Myometrial cell (primary cell): Measurements from ENCODE around the genes ZNF614, ZNF611, ZNF320 and ERVV-2.

- RAMPAGE, long total RNA: no peak
These were observed 35.2 kb downstream of the FPR3 start for GRCh38 chr19:51830062-51830645.

DNA sequence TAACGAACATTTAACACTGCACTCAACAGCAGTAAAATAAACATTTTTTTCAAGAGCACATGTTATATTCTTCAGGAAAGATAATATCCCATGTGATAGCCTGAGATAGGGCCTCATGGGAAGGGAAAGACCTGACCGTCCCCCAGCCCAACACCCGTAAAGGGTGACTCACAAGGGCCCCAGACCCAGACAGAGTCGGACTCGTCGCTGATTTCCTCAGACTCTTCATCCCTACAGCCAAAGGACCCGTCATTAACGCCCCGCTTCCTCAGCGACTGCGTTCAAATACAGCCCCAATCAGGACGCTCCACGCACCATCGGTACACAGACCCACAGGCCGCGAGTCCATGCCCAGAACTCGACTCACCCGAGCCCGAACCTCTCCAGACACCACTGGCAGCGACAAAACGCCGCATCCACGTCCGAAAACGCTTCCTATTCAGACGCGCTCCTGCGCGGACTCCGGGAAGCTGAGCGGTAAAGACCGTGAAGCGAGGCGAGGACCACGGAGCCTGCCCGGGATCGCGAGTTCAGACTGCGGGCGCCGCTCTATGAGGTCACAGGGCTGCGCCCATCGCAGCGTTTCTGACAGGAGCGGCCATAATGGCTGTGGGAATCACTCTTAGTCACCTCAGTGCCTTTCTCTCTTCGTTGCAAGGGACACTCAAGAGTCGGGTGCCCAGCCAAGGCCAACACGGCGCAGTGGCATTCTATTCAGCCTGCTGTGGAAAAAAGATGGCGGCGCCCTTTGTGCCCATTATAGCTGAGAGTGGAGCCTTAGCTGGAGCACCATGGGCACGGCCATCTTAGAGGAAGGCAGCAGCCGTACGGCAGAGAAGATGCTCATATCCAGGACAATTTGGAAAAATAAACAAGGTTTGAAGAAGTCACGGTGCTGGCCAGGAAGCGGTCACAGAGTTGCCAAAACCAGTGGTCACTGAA lies at the start of gene ZNF614:
Gene ZNF614 (minus strand): TSS at position 505 of the 942 bp plus-strand sequence.
- RAMPAGE, long total RNA: start-site peak on the minus strand centred at position 491 of the sequence, 55 bp wide, 58 and 49 reads in 2 replicates

GRCh38 chr19:52094436-52095536 lies 779 bp downstream of the ZNF841 start:
- RAMPAGE, long total RNA: no peak

DNA sequence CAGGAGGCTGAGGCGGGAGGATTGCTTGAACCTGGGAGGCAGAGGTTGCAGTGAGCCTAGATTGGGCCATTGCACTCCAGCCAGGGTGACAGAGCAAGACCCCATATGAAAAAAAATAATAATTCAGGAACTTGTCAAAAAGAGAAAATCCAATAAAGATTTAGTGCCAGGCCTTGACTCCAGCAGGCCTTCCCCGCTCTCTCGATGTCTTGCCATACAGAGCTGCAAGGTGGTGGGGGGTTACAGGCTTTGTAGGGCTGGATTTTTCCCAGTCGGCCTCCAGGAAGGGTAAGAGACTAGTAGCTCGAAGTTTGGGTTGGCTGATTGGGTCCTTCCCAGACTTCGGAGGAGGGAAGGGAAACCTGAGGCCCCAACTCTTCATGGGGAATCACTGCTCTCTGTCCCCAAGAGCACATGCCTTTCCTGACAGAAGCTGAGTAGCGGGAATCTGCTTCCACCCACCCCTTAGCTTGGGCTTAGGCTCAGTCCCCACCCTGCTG lies 39.5 kb downstream of the PPP2R1A start:
- RAMPAGE, long total RNA: no peak

DNA sequence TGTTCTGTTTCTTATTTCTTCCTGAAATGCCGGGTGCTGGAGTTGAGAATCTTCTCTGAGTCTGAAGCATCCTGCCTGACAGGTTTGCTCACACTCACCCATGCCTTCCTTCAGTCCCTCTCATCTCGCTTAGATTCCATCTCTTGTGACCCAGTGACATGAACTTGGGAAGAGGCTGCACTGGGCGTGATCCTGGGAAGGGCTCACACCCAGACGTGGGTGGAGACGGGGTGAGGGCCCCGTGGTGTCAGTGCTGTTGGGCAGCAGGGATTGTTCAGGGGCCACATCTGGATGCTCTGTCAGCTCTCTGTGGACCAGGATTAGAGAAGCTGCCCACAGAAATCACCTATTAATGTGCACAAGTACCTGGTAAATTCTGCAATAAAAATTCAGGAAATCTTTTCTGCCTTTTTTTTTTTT lies 8.2 kb downstream of the ZNF766 start:
- RAMPAGE, long total RNA: no peak

GRCh38 chr19:52533846-52534302 lies 6.4 kb downstream of the ZNF808 start:
- RAMPAGE, long total RNA: no peak

DNA sequence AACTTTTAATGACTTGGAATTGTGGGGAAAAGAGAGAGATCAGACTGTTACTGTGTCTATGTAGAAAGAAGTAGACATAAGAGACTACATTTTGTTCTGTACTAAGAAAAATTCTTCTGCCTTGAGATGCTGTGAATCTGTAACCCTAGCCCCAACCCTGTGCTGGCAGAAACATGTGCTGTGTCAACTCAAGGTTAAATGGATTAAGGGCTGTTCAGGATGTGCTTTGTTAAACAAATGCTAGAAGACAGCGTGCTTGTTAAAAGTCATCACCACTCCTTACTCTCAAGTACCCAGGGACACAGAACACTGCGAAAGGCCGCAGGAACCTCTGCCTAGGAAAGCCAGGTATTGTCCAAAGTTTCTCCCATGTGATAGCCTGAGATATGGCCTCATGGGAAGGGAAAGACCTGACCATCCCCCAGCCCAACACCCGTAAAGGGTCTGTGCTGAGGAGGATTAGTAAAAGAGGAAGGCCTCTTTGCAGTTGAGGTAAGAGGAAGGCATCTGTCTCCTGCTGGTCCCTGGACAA lies 11.3 kb upstream of the ZNF701 start:
- RAMPAGE, long total RNA: no peak

- RAMPAGE, long total RNA: no peak
These were observed 609 bp downstream of the ENSG00000269825 start for GRCh38 chr19:52689568-52690205.

DNA sequence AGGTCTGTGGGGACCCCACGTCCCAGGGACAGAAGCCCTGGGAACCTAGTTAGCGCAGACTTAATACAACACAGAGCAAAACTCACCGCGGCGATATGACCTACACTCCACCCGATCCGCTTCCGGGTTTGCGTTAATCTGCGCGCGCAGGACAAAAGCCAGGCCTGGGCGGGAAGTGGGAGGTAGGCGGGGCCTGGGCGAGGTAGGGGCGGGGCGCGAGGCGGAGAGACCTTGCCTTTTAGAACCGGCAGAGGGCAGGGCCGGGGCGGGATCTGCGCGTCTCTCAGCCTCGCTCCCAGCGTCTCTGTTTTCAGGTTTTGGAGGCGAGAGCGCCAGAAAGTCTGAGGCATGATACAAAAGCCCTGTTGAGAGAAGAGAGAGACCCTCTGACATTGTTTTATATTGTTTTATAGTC lies at the start of gene ZNF611:
Gene ZNF611 (minus strand): TSS at position 130 of the 415 bp plus-strand sequence.
- RAMPAGE, long total RNA: start-site peak on the minus strand centred at position 122 of the sequence, 37 bp wide, 26 and 46 reads in 2 replicates

DNA sequence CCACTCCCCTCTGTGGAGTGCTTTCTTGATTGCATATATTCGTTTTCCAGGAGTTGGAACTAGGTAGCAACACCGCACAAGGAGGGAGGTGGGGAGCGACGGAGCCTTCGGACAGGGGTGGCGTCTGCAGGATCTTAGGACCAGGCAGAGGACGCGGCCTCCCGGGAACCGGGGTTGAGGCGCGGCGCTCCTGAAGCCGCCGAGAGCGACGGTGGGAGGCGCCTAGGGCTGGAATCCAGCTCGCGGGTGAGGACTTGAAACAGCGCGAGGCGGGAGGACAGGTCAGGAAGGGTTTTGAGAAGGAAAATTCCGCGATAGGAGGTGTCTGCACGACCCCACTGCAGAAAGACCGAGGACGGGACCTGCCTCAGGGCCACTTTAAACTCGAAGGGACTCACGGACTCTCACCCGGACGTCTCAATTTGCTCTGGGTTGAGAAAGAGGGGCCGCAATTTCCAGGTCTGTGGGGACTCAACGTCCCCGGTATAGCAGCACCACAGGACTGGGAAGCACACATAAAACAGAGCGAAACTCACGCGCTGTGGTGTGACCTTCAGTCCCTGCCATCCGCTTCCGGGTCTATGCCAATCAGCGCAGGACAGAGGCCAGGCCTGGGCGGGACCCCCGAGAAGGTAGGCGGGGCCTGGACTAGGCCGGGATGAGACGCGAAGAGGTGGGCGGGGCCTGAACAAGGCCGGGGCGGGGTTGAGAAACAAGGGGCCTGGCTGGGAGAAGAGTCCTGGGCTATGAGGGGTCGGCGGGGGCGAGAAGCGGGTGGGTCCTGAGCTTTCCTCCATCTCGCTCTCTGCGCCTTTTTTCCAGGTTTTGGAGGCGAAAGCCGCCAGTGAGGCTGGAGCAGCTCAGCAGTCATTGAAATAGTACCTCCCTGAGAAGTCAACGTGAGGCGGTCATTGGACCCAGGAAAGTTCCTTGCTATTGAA lies at the start of gene ZNF320:
Gene ZNF320 (minus strand): TSS at position 524 of the 941 bp plus-strand sequence.
- RAMPAGE, long total RNA: start-site peak on the minus strand centred at position 415 of the sequence, 429 bp wide, 45 and 74 reads in 2 replicates

DNA sequence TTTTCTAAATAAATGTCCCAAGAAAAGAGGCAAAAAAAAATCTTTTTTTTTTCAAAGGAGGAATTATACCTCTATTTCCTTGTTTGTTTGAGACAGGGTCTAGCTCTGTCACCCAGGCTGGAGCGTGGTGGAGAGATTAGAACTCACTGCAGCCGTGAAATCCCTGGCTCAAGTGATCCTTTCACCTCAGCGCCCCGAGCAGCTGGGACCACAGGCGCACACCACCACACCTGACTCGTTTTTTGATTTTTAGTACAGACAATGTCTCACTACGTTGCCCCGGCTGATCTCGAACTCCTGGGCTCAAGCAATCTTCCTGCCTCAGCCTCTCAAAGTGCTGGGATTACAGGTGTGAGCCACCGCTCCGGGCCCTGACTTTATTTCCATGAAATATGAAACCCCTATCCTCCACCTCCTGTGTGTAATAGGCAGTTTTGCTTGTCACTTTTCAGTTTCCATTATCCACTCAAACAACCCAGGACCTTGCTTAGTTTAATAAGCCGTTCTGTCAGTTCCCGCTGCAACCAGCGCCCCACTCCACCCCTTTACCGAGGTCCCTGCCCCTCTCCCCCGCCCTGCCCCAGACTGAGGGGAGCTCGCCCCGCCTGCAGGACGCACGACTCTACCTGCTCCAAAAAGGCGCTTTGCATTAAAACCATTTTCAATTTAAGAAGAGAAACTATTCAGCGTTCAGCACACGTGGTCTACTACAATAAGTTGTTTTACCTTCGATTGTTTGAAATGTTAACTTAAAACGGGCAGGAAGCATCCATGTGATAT lies 16.9 kb downstream of the ZNF816 start:
- RAMPAGE, long total RNA: no peak

DNA sequence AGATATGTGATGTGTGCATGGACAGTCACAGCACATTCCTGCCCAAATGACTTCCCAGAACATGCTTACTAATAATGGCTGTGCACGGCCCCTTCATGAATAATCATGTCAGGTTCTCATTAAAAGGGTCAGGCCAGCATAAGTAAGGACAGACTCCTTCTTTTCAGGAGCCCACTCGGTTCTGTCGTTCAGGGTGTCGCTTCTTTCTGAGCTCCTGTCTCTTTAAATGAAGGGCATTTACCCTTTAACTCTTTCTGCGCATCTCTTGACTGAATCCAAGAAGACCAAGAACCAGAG lies at the start of gene ERVV-2:
Gene ERVV-2 (plus strand): TSS at position 151 of the 297 bp plus-strand sequence.
- RAMPAGE, long total RNA: no peak

DNA sequence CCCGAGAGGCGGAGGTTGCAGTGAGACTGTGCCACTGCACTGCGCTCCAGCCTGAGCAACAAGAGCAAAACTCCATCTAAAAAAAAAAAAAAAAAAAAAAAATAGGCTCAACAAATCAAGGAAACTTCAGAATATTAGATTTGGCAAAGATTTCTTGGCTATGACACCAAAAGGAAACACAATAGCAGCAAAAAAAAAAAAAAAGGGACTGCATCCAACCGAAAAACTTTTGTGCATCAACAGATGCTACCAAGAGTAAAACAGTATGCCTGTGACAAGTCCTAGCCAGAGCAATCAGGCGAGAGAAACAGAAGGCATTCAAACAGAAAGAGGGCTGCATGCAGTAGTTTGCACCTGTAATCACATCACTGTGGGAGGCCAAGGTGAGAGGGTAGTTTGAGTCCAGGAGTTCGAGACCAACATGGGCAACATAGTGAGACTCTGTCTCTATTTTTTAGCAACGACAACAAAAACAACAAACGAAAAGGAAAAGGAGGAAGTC lies 23.7 kb downstream of the ZNF160 start:
- RAMPAGE, long total RNA: no peak

DNA sequence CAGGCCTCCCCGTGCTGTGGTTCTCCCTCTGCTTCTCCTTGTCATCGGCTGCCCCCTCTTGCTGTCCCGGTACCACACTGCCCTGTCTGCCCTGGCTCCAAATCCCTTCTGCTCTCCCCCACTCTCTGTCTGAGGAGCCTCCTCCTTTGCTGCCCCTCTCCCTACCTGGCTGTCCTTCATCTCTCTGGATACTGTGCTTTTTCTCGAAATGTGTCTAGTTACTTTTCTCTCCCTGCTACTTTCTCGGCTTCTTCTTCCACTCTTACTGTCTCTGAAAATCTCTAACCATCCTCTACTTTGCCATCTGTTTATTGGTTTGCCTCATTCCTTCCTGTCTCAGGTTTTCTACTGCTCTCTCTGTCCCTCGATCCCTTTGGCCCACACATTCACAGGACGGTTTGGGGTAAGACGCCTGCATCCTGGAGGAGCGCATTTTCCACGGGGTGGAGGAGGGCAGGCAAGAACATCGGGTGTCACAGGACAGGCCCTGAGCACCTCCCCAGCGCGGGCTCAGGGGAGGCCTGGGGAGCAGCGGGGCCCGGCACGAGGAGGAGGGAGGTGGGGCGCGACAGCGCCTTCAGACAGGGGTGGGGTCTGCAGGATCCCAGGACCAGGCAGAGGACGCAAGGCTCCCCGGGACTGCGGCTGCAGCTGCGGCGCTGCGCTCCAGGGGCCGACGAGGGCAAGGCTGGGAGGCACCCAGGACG lies 687 bp downstream of the ZNF415 start:
- RAMPAGE, long total RNA: no peak

- RAMPAGE, long total RNA: no peak
These were observed 4.1 kb downstream of the ZNF761 start for GRCh38 chr19:53435606-53436512.

DNA sequence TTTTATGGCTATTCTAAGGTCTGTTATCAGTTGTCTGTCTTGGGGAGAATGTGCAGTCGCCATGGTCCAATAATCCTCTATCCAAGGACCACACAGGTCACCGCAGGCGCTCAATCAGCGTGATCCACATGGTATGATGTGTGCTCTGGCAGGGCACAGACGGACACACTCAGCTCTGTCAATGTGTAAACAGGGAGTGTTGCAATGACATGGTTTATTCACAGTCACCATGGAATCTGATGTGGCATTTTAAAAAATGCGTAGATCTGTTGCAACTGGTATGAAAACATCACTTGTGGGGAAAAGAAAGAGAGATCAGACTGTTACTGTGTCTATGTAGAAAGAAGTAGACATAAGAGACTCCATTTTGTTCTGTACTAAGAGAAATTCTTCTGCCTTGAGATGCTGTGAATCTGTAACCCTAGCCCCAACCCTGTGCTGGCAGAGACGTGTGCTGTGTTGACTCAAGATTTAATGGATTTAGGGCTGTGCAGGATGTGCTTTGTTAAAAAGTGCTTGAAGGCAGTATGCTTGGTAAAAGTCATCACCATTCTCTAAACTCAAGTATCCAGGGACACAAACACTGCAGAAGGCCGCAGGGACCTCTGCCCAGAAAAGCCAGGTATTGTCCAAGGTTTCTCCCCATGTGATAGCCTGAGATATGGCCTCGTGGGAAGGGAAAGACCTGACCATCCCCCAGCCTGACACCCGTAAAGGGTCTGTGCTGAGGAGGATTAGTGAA lies 30.0 kb downstream of the ZNF813 start:
- RAMPAGE, long total RNA: no peak

- RAMPAGE, long total RNA: no peak
These were observed 30.7 kb downstream of the ZNF813 start for GRCh38 chr19:53498089-53498765.

GRCh38 chr19:53554328-53555516 lies 16.8 kb downstream of the ZNF331 start:
- RAMPAGE, long total RNA: no peak

DNA sequence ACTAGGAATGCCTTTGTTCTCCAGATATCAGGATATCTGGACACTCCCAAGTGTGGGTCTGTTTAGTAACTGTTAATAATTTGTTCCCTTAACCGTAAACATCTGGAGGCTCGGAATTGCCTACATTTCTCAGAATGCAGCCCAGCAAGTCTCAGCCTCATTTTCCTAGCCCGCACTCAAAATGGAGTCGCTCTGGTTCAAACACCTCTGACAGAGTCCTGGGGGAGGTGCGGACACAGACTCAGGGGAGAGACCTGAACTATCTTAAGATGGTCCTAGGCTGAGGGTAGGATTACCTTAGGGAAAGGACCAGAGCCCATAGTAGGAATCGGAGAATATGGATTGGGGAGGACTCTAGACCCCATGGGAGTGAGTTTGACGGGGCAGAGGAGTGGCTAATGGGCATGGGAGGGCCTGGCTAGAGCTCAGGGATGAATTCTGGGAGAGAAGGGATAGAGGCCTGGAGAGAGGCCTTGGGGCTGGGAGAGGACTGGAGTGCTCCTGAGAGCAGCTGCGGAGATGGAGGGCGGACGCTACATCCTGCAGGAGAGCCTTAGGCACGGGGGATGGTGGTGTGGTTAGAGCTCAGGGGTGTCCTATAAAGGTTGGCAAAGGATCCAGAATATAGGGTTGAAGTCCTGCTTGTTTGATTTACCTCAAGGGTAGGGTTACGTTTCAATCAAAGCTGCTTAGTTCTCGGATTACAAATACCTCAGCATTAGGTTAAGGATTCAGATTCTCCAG lies 43.2 kb downstream of the ZNF331 start:
- RAMPAGE, long total RNA: no peak

DNA sequence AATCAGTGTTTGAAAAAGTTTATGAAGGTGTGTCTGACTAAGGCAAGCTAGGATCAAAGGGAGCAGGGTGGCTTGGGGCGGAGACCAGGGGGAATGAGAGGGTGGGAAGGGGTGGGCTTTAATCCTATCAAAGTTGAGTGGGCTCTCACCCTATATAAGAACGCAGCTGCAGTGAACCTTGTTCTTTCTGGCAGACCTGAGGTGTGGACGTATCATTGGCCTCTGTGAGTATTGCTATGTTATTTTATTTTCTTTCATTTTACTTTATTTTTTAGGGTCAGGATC lies 37.4 kb downstream of the NLRP12 start:
- RAMPAGE, long total RNA: no peak